A673 (cell line): Measurements from ENCODE around the genes HNRNPH1, CANX and LTC4S.

GRCh38 chr5:178209593-178210338, 5.4 kb downstream of the HNRNPAB start:
- PRO-cap, result no peak

GRCh38 chr5:178330643-178331158, 98.1 kb upstream of the PHYKPL start:
- PRO-cap, result no peak

DNA sequence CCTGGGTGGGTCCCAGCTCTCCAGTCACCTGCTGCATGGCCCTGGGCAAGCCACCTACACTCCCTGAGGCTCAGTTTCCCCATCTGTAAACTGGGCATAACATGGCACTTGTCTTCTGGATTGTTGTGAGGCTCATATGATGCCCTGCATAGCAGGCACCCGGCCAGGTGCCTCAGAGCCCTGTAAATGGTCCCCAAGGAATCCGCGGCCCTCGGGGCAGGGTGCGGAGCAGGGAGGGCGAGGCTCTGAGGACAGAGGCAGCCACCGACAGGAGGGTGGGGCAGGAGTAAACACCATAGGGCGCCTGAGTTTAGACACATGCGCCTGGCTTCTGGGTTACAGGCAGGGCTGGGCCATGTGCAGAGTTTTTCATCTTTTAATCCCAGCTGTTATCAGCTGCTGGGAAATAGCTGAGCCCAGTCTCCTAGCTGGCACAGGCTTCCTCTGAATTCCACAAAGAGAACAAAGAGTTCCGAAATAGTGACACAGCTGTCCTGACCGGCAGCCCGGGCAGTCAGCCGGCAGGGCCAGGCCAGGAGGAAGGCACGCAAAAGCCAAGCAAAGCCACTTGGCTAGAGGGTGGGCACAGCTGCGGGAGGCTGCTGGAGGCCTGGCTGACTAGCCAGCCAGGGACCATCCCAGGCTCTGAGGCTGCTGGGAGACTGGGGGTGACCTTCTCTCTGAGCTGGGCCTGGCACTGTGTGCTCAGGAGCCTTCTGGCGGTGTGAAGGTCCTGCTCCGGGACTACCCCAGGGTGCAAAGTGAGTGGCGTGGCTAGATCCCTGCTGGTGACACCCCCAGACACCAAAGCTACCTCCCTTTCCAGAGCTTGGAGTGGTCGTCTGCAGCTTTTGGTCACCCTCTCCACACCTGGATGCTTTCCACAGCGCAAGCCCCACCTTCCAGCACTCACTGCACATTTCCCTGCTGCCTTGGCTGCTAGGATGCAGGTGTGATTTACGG, 99.0 kb upstream of the PHYKPL start:
- PRO-cap, result no peak

DNA sequence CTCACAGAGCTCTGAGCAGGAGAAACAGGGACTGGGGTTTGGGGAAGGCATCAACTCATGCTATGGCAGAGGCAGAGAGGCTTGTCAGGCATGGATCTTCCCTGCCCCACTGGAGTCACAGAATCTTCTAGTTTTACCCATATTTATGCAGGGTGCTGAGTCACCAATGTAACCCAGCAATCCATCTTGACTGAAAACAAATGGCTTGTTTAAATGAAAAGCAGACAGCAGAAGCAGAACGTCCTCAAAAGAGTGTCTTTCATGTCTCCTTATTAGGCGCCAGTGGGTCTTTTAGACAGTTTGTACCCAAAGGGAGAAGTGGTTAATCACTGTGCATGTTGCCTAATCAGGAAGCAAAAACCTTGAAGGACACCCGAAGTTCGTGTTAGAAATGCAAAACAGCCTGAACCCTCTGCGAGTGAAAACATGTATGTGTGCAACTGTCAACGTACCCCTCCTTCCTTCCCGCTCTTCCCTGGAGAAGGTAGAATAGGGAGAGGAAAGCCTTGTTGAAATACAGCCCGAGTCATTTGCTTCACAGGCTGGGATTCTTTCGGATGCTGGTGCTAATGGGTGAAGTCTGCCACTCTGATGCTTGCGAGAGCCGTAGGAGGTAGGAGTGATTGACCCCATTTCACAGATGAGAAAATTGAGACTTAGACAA, 112.8 kb downstream of the COL23A1 start:
- PRO-cap, result no peak

- PRO-cap, result no peak
Measured at GRCh38 chr5:178527185-178527866, 62.9 kb downstream of the COL23A1 start.

DNA sequence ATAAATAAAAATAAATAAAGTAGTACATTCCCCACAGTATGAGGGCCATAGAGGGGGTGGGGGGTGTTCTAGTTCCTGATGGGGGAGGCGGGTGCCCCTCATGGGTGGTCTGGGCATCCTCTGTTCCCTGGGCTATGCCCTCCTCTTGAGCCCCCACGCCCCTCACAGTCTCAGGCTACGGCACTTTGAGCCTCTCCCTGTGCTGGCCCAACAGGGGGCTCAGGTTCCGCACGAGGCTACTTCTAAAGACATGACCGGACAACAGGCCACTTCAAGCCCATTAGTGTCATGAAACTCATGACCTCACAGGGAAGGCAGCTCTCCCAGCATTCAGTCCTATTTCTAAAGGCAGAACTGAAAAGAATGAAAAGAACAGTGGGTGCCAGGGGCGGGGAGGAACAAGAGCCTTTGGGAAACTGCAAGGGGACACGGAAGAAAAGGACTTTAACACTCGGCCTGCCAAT, 45.1 kb downstream of the COL23A1 start:
- PRO-cap, result no peak

- PRO-cap, result bidirectional peak, plus-strand start at chr5:178626237, minus-strand start at chr5:178626115; bidirectional peak, plus-strand start at chr5:178626630, minus-strand start at chr5:178626482
Measured at GRCh38 chr5:178625984-178626936, 590 bp downstream of the CLK4 start.

DNA sequence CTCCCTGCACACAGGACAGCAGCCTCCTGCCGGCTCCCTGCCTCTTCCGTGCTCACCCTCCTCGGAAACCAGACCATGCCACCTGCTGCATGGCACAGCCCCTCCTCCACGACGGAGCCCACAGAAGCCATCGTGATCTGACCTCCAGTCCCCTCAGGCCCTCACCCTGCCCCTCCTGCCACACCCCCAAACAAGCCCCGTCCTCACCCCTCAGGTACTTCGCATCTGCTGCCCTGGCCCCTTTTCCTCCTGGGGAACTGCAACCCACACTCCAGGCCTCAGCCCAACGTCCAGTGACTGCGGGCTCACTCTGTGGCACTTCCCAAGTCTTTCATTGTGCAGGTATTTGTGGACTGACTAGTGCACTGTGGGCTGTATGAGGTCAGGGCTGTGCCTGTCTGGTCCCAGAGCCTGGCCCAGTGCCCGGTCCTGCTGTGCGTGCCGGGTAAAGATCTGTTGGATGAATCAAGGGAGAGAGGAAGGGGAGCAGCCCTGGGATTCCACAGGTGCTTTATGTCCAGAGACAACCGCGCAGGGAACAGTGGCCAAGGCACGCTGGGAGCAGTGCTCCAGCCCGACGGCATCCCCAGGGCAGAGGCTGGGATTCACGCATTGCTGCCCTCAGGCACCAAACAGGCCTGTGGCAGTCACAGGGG, 86.1 kb downstream of the ADAMTS2 start:
- PRO-cap, result no peak

GRCh38 chr5:179270534-179271735, 74.3 kb downstream of the ADAMTS2 start:
- PRO-cap, result no peak

DNA sequence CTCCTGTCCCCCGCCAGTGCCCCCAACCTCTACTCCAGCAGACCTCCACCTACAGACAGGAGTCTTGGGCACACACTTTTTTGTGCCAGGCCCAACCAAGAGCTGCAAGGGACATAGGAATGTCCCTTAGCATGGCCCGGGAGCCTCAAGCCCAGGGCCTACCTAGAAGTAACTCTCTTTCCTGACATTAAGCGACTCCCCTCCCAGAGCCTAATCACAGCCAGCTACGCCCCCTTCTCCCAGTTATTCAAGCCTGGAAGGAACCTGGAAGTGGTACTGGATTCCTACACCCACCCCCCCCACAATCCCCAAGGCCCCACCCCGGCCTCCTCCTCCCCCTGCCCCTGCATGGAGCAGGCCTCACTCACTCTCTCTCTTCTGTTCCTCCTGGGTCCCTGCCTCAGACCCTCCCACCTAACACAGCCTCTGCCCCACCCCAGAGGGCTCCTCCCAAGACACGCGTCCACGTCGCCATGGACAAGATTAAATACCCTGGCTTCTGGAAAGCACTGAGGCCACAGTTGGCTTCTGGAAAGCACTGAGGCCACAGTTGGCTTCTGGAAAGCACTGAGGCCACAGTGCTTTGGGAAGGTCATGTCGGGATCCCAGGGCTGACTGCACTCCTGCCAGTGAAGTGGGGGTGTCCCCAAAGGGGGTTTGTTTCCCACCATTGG, 30.4 kb downstream of the ADAMTS2 start:
- PRO-cap, result no peak

DNA sequence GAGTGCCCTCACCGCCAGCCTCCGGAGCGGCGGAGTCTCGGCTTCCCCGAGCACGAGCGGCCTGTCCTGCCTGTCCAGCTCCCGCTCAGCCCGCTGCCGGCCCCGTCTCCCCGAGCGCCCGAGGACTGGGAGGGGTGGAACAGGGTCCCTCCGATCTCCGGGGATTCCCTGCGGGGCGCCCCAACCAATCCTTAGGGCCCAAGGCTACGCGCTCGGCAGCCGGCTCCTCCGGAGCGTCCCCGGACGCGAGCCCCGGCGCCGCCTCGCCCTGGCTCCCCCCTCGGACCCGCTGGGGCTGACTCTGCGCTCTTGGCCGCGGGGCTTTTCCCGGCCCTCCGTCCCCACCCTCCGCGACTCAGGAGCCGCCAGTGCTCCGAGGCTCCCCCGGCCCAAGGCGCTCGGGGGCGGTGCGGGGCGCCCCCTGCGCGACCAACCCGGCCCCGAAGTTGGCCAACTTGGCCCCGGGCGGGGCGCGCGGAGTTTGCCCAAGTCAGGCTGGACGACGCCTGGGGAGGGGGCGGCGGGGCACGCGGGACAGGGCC, 586 bp downstream of the ADAMTS2 start:
- PRO-cap, result unidirectional peak, plus-strand start at position 341 of the sequence

DNA sequence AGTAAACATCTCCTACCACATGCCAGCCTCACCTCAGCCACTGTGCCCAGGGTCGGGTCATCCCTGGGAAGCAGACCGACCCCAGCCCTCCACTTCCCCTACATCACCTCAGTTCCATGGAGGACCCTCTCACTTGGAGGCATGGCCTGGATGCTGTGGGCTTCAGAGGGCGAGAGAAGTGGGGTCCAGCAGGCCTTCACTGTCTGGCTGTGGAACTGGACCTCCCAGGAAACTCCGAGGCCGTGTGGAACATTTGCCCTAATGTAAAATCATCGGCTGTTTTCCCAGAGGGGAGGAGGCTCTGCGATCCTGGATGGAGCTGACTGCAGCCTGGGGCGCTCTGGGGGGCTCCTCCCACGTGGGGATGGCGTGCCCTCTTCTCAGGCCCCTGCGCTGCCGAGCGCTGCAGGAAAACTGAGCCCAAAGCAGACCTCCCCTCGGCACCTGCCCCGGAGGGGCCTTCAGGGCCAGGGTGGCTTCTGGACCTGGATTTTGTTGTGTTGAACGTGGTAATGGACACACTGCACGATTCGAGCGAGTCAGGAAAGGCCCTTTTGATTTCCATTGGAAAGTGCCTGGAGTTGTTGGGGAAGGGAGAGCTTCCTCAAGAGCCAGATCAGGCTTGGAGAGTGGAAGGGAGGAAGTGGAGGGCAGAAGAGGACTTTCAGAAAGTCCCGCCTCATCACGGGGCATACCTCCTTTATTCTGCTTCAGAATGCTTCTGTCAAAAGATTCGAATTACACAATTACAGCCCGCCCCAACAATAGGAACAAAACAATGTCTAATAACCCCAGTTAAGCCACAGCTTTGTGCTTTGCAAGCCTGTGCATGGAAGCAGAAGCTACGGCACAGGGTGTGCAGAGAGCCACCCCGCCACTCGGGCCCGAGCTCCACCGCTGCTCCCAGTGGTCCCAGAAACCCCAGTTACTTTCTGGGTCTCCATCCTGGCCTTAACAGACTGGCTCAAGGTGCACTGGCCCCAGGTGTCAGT, 23.8 kb downstream of the HNRNPH1 start:
- PRO-cap, result no peak

- PRO-cap, result bidirectional peak, plus-strand start at chr5:179623998, minus-strand start at chr5:179623669
Measured at GRCh38 chr5:179623541-179624091, at the start of gene HNRNPH1. HNRNPH1 (minus strand) TSS chr5:179623671.

- PRO-cap, result bidirectional peak, plus-strand start at chr5:179679317, minus-strand start at chr5:179679240
Measured at GRCh38 chr5:179678833-179679769, 1.7 kb downstream of the CBY3 start.

DNA sequence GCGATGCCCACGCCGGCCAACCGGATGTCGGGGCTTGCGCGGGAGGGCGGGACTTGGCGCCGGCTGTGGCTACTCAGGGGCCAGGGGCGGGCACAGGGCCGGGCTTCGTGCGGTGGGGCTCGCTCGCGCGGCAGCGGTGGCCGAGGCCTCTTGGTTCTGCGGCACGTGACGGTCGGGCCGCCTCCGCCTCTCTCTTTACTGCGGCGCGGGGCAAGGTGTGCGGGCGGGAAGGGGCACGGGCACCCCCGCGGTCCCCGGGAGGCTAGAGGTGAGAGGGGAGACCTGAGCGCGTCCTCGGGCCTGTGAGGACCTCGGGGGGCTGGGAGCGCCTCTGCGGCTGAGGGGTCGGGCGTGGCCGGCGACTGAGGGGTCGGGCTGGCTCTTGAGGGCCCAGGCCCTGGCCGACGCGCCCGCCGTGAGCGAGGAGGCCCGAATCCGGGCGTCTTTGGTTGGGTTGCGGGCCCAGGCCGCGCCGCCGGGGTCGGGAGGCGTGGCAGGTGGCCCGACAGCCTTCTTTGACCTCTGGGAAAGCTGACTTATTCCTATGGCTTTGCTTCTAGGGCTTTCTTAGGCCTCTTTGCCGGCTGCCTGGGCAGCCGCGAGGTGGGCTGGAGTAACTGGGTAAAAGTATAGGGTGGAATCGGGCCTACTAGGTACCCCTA, at the start of gene CANX:
Gene CANX (plus strand): TSS at position 133 of the 662 bp plus-strand sequence.
- PRO-cap, result bidirectional peak, plus-strand start at position 143 of the sequence, minus-strand start outside the sequence; unidirectional peak, plus-strand start at position 567 of the sequence

DNA sequence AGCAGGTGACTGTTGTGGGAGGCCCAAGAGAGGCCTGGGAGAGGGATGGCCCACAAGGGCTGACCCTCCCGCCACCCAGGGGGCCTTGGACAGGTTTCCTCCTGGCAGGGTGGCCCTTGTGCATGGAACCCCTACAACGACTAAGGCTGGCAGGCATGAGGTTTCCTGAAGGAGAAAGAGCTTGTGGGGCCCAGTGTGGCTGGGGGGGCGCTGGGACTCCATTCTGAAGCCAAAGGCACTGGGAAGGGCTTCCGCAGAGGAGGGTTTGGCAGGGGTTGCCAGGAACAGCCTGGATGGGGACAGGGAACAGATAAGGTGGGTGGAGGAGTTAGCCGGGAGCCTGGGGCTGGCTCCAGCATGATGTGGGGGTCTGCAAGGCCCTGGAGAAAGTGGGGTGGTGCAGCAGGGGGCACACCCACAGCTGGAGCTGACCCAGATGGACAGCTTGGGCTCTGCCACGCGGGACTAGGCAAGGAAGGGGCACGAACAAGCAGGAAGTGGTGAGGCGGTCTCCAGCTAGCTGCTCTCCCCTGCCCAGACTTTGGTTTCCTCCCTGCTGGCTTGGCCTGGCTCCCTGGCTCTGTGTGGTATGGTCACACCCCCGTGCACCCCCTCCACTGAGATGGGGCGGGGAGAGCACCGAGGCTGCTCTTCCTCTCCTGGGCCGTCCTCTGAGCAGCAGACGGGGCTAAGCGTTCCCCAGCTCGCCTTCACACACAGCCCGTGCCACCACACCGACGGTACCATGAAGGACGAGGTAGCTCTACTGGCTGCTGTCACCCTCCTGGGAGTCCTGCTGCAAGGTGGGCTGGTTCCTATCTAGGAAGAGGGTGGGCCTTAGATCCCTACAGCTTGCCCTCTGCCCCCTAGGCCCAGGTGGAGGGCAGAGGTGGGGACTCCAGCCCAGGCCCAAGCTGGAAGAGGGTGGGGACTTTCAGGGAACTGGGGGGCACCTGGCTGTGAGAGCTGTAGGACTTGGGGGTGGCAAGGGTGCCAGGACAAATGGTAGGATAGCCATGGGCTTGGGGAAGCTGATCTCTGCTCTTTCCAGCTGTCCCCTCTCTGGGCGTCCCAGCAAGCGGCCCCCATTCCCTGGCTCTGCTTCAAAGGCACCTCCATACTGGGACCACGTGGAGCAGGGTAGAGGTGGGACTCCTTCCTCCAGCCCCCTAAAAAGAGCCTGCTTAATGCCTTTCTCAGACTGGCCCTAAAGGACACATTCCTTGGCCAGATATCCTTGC, at the start of gene LTC4S:
Gene LTC4S (plus strand): TSS at position 651 of the 1,241 bp plus-strand sequence.
- PRO-cap, result no peak

DNA sequence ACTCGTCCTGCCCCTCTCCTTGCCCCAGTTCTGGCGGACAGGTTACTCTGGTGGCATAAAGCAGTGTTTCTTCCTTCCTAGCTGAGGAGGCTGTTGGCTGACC, 831 bp upstream of the SQSTM1 start:
- PRO-cap, result no peak

DNA sequence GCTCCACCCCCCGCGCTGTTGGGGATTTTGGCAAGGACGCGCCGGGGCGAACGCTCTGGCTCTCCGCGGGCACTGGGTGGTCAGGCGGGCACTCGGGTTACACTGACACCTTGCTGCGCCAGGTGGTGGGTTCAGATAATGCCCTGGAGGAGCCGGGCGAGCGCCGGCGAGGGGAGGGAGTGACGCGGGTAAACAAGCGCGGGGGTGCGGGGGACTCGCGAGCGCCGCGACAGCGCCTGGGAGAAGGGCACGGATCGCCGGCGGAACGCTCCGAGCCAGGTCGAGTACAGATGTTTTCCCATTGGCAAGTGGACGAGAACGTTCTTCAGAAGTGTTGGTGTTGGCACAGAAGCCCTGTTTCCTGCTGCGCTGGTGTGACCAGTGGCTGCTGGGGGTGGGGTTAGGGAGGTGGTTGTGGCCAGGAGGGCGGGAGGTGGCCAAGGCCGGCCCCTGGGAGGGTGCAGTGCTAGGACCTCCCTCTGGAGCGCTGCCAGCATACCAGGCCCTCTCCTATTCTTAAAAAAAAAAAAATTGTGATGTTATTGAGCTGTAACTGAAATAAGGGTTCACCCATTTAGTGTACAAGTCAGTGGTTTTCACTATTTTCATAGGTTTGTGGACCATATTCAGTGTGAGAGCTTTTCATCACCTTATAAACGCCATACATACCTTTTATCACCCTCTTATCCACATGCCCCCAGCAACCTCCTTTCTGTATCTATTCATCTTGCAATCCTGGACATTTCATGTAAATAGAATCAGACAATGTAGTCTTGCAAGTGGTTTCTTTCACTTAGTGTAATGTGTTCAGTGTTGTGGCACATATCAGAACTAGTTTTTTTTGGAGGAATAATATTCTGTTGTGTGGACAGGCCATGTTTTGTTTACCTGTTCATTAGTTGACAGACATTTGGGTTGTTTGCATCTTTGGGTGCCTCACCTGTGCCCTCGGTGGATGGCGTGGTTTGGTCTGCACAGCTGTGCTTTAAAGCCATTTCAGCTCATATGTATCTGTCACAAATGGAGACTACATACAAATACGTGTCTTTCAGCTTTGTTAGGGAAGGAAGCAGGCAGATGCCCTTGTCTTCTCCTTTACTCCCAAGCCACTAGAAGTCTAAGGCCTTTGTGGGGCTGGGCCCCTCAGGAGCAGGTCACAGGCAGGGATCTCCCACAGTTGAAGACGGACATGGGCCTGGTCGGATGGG, 1.1 kb downstream of the SQSTM1 start:
- PRO-cap, result unidirectional peak, minus-strand start at position 320 of the sequence

GRCh38 chr5:179836492-179837612, 16.1 kb downstream of the SQSTM1 start:
- PRO-cap, result no peak

- PRO-cap, result no peak
Measured at GRCh38 chr5:179863780-179864638, 5.4 kb upstream of the MRNIP start.